Temporal lobe (tissue), 2 donors: ENCODE results near the gene ZNF729.

DNA sequence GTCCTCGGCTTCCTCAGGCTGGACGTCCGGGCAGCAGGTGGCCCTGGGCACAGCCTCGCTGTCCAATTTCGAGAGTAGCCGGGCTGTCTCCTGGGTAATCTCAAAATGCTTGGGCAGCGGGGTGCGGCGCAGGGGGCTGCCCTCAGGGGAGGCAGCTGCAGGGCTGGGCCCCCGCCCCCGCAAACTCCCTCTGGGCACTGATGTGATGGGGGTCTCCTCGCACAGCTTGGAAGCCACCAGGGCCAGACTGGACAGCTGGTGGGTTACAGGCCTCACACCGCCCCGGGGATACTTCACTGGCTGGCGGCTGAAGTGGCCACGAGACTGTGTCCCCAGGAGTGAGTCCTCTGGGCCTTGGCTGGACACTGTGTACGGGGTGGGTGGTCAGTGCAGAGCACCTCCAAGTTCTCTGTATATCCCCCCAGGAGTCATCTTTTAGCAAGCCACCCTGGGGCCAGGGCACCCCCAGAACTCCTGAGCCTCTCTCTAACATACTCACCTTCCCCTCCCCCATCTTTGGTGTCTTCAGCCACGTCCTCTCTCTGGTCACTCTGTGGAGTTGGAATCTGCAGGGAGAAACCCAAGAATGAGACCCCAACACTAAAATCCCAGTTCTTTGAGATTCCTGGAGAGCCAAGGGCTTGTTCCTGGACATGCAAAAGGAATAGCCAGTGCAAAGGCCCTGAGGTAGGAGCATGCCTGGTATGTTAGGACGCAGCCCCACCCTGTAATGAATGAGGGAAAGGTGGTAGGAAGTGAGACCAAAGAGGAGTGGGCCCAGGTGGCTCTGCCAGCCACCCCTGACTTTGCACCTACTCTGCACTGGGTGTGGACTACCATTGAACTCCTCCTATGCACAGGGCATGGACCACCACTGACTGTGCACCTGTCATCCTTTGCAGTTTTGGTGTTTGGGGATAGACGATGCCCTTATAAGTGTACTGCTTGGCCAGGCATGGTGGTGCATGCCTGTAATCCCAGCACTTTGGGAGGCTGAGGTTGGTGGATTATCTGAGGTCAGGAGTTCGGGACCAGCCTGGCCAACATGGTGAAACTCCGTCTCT, 2.3 kb upstream of the LPAR2 start:
- RAMPAGE, long total RNA, result no peak

DNA sequence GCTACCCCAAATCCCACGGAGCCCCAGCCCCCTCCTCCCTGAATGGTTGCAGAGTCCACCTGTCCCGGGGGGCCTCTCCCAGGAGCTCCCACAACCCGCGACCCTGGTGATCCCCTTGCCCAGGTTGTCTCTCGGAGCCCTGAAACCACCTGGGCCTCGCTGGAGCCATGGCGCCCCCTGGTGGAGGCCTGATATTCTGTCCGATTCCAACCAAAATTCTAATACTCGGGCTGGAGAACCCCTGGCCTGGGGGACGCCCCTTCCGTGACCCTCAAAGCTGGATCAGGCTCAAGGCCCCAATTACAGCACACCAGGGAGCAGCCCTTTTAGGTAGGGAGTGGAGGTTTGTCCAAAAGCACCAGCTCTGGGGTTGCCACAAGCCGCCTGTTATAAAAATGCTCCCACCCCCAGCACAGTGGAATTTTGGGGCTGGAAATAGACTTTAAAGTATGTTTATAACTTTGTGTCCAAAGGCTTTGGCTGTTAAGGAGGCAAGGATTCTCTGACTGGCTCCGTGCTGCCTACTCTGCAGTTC, 456 bp upstream of the GMIP start:
- RAMPAGE, long total RNA, result no peak

DNA sequence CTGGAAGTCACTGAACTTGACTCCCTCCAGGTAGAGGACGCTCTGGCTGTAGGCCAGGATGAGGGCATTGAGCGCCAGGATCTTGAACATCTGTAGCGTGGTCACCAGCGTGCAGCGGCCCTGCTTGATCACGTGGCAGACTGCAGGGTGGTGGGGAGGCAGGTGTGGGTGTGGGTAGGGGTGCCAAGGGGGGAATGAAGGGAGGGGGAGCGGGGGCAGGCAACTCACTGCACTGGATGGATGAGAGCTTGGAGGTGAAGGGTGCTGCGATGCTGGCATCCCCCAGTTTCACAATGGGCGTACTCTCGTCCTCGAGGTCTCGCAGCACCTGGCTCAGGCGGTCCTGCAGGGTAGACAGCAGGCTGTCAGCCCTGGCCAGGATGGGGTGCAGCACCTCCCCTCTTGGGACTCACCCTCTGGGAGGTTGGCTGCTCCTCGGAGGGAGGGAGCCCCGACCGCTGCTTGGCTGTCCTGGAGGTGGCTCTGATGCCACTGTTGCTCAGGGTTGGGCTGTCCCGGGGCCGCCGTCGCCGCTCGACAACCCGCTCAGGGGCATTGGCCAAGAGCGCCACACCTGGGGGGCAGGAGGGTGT, 3.8 kb upstream of the GMIP start:
- RAMPAGE, long total RNA, result no peak

- RAMPAGE, long total RNA, result no peak
These were observed 1.2 kb downstream of the ZNF101 start for GRCh38 chr19:19669744-19670416.

GRCh38 chr19:19679029-19680092, 10.7 kb downstream of the ZNF101 start:
- RAMPAGE, long total RNA, result no peak

- RAMPAGE, long total RNA, result no peak
These were observed 562 bp upstream of the ZNF506 start for GRCh38 chr19:19822101-19822523.

DNA sequence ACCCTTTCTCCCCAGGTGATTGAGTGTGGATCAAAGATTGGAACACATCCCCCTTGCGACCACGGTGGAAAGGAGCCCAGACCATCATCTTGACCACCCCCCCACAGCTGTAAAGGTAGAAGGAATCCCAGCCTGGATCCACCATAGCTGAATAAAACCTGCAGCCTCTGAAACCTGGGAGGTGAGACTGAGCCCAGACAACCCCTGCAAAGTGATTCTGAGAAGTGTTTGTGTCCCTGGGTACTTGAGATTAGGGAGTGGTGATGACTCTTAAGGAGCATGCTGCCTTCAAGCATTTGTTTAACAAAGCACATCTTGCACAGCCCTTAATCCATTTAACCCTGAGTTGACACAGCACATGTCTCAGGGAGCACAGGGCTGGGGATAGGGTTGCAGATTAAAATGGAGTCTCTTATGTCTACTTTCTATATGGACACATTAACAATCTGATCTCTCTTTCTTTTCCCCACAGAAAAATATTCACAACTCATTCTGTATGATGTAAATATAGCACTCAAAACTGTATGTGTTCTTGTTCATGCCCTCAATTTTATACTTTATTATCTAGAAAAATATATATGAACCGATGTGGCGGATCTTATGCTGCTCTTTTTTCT, 81.4 kb downstream of the ZNF486 start:
- RAMPAGE, long total RNA, result no peak

DNA sequence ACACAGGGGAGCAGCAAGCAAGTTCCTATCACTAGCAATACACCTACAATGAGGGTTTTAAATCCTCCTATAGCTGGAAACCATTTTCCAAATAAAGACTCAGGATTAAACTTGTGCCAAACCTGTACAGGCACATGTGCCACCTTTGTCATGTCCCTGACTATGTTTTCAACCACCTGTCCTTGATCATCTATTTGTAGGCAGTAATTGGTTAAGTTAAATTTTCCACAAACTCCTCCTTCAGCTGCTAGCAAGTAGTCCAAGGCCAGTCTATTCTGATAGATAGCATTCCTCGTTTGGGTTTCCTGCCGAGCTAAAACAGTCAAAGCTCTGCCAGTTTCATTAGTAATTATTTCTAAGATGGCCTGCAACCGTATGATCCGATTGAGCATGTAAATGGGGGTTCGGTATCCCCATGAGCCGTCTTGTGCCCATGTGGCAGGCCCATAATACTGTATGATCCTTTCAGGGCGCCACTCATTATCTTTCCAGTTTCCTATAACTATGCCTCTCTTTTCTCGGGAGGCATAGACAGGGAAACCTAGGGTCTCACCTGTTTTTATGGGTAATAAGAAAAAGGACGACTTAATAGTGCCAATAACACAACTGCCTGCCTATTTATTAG, 28.5 kb upstream of the ZNF66 start:
- RAMPAGE, long total RNA, result no peak

GRCh38 chr19:21084195-21084754, 2.3 kb downstream of the ZNF714 start:
- RAMPAGE, long total RNA, result no peak

GRCh38 chr19:21263786-21264318, 65.4 kb downstream of the ZNF708 start:
- RAMPAGE, long total RNA, result no peak

GRCh38 chr19:21328183-21329167, 735 bp downstream of the ZNF708 start:
- RAMPAGE, long total RNA, result no peak

DNA sequence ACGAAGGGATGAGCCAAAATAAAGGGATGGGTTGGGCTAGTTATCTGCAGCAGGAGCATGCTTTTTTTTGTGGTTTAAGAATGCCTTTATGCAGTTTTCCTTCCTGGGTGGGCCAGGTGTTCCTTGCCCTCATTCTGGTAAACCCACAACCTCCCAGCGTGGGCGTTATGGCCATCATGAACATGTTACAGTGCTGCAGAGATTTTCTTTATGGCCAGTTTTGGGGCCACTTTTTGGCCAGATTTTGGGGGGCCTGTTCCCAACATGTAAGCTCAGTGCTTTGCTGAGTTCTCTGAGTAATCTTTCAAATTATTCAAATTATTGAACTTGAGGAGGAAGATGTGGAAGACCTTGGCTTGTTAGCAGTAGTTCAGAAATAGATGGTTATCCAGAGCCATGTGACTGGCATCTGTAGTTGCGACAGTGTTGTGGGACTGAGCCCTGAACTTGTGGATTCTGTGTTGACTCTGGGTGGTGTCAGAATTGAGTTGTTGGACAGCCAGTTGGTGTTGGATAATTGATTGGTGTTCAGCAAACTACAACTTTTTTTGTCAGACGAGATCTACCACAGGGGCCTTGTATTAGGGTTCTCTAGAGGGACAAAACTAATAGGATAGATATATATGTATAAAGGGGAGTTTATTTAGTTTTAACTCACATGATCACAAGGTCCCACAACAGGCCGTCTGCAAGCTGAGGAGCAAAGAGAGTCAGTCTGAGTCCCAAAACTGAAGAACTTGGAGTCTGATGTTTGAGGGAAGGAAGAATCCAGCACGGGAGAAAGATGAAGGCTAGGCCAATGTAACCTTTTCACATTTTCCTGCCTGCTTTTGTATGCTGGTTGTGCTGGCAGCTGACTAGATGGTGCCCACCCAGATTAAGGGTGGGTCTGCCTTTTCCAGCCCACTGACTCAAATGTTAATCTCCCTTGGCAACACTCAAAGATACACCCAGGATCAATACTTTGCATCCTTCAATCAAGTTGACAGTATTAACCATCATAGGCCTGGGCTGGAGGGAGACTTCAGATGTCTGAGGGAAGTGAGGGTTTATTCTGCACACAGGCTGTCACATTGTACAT, 22.2 kb downstream of the ZNF493 start:
- RAMPAGE, long total RNA, result no peak

GRCh38 chr19:21440191-21440857, 43.4 kb downstream of the ZNF493 start:
- RAMPAGE, long total RNA, result no peak

- RAMPAGE, long total RNA, result no peak
These were observed at the start of gene ZNF729 for GRCh38 chr19:22286172-22286493. TSS of gene ZNF729 (plus strand) at chr19:22286441.

DNA sequence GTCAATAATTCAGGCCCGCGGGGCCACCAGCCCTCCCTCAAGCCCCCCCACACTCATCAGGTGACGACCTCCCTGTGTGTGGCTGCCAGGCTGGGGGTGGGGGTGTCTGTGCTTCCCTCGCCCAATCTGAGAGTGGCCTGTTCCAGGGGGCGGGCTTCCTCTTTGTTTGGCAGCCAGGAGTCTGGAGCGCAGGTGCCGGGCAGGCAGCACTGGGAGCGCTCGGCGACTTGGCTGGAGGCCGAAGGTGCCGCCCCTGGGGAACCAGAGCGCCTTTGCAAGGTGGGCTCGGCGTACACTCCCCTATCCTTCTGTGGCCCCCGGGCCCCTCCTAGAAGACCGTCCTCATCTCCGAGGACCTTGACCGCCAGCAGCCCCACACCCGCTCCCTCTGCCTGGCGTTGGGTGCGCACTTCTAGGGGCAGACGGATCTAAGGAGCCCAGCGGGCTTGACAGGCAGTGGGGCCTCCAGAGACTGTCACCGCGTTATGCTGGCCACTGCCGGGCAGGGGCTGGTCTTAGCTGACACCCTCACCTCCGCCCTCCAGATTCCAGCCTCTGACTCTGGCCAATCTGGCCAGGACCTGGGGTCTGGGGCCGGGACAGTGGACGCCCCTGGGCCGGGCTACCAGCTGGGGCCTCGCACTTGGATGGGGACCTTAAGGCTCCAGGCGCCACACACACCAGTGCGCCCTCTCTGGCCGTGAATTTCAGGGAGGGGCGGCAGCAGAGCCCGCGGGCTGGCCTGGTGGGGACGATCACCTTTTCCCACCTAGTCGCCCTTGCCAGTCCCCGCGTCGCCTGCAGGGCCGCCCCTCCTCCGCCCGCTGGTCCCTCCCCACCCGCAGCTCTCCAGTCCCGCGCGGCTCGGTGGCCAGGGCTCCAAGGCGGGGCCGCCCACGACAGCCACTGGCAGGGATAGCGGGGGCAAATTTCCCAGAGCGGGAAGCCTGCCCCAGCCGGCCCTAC, 5.7 kb upstream of the ZNF98 start:
- RAMPAGE, long total RNA, result no peak

DNA sequence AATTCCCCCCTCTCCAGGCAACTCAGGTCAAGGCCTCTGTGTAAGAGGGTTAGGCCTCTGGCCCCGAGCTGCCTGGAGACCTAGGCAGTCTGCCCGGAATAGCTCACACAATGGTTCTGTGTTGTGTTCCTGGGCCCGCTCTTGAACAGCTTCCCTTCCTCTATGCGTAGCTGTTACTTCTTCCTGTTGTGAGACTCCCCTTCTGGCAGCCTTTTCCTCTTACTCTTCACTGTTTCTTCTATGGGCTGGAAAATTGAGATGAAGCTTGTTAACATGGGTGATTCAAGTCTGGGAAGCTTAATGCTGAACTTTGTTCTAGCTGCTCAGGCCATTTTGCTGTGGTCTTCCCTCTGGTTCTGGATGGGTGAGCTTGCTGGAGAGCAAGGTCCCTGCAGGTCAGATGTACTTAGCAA, 14.6 kb upstream of the ZNF492 start:
- RAMPAGE, long total RNA, result no peak

DNA sequence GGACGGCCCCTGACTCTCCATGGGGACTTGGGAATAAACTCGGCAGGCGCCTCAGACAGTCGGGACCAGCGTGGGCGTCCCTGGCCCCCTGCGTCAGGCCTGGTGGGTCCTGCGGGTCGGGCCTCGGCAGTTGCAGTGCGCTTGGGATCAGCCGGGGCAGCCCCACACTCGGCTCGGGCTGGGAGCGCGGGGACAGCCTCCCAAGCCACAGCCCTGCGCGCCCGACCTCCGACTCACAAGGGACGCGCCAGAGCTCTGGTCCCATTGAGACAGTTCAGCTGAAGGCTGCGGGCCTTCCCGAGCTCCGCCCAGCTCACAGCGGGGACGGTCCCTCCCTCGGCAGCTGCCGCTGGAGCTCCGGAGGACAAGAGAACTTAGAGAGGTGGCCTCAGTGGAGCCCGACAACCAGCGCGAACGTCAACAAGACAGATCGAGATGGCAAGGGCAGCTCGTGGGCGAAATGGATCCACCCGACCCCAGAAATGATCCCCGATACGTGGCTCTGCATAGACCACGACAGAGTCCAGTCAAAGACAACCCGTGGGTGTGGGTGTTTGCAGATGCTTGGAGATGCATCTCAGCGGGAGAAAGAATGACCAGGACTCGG, 45.6 kb upstream of the ZNF730 start:
- RAMPAGE, long total RNA, result no peak

DNA sequence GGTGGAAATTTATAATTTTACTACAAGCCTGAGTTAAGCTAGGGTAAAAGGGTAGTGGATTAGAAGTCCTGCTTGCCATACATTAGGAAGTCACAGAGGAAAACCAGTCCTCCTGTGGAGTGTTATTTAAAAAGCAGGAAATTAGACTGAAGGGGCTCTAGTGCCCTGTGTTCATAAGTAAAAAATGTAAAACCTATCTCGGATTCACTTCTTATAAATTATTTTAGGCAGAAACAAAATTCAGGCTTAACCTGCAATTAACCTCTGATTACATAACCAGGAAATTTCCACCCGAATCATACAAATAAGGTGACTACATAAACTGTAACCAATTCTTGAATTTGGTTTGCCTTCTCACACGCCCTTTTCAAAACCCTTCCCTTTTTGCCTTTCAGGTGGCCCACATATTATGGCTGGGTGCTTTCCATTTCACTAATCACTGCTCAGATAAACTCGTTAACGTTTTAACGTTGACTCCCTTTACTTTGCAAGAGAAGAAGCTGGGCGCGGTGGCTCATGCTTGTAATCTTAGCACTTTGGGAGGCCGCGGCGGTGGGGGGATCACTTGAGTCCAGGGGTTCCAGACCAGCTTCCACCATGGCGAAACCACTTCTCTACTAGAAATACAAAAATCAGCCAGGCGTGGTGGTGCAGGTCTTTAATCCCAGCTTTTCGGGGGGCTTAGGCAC, 19.6 kb upstream of the ZNF91 start:
- RAMPAGE, long total RNA, result no peak

- RAMPAGE, long total RNA, result no peak
These were observed 1436.2 kb downstream of the UQCRFS1 start for GRCh38 chr19:27776597-27777356.

GRCh38 chr19:27793013-27793820, 1419.7 kb downstream of the UQCRFS1 start:
- RAMPAGE, long total RNA, result start-site peak on the minus strand at chr19:27793208-27793443, 100 and 35 reads in 2 replicates; start-site peak on the minus strand at chr19:27793680-27793713, 85 and 46 reads in 2 replicates